ENCODE results near the genes MTX1 and RXFP4.

DNA sequence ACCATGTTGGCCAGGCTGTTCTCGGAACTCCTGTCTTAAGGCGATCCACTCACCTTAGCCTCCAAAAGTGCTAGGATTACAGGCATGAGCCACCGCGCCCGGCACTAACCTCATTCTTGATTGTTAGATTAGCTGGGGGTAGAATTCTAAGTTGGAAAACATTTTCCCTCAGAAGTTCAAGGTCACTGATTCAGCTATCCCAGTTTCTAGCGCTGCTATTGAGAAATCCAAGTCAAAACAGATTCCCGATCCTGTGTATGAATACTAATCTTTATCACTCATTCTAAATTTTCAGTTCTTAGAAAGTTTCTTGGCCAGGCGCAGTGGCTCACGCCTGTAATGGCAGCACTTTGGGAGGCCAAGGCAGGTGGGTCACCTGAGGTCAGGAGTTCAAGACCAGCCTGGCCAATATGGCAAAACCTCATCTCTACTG, 24.3 kb upstream of the EFNA1 start:
- PRO-cap, result no peak

GRCh38 chr1:155124350-155125152, 3.1 kb upstream of the EFNA1 start:
- PRO-cap, result unidirectional peak, plus-strand start at chr1:155124925

GRCh38 chr1:155125261-155125842, 2.3 kb upstream of the EFNA1 start:
- PRO-cap, result no peak

GRCh38 chr1:155167327-155168226, 5.5 kb downstream of the KRTCAP2 start:
- PRO-cap, result unidirectional peak, minus-strand start at chr1:155167963

- PRO-cap, result no peak
Measured at GRCh38 chr1:155182176-155182576, 8.5 kb downstream of the TRIM46 start.

DNA sequence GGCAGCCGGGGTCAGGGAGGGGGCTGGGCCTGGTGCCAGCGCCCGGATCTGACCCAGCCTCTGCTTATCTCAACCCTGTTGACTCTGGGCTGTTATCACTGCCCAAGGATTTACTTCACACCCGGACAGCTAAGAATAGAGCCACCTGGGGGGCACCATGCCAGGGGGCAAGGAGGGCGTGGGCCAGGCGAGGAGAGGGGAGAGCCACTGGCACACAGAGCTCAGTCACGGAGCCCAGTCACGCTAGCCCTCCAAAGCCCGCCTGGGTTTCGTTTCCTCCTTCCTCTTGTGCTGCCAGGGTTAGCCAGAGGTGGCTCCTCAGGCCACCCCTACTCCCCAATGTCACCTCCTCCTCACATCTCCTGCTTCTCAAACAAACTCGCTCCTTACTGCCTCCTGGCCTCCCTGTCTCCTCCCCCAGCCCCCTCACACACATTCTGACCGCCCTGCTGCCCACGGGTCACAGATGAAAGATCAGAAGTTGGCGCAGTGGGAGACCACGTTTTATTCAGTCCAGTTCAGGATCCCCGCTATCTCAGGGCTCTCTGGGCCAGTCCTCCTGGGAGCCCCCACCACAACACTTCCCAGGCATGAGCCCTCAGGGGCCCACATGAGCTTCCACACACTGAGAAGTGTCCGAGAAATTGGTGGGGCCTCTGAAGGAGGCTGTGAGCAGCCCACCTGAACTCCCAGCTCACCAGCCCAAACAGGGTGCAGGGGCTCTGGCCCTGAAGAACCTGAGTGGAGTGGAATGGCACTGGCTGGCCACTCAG, 11.9 kb downstream of the TRIM46 start:
- PRO-cap, result no peak

GRCh38 chr1:155187404-155187845, 13.8 kb downstream of the TRIM46 start:
- PRO-cap, result unidirectional peak, minus-strand start at chr1:155187546

DNA sequence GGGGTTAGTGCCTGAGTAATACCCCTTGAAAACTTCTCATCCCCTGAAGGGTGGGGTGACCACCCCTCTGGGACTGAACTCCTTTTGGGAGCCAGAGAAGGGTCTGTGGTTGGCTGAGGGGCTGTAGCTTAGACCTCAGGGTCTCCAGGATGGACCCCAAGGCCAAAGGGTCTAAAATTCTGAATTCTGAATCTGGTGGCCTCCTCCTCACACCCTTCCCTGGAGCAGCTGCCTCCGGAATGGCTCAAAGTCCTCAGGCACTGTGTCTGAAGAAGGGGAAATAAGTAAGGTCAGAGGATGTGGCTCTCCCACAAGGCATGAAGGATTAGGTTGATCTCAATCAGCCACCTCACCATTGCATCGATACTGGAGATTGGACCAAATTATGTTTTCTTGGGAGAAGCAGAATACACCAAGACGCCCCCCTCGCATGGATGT, 12.0 kb downstream of the THBS3 start:
- PRO-cap, result no peak

- PRO-cap, result bidirectional peak, plus-strand start at chr1:155208513, minus-strand start at chr1:155208464; bidirectional peak, plus-strand start at chr1:155208827, minus-strand start at chr1:155208700; bidirectional peak, plus-strand start at chr1:155209238, minus-strand start at chr1:155209167
Measured at GRCh38 chr1:155208368-155209348, at the start of gene MTX1. TSS of gene MTX1 (plus strand) at chr1:155208695.

- PRO-cap, result bidirectional peak, plus-strand start at chr1:155255890, minus-strand start at chr1:155255762
Measured at GRCh38 chr1:155255697-155256331, 531 bp upstream of the ENTREP3 start.

GRCh38 chr1:155256337-155256816, 1.1 kb upstream of the ENTREP3 start:
- PRO-cap, result no peak

- PRO-cap, result unidirectional peak, minus-strand start at chr1:155321198; unidirectional peak, minus-strand start at chr1:155321251; bidirectional peak, plus-strand start at chr1:155321582, minus-strand start at chr1:155321443
Measured at GRCh38 chr1:155320996-155321759, 484 bp downstream of the RUSC1 start.

DNA sequence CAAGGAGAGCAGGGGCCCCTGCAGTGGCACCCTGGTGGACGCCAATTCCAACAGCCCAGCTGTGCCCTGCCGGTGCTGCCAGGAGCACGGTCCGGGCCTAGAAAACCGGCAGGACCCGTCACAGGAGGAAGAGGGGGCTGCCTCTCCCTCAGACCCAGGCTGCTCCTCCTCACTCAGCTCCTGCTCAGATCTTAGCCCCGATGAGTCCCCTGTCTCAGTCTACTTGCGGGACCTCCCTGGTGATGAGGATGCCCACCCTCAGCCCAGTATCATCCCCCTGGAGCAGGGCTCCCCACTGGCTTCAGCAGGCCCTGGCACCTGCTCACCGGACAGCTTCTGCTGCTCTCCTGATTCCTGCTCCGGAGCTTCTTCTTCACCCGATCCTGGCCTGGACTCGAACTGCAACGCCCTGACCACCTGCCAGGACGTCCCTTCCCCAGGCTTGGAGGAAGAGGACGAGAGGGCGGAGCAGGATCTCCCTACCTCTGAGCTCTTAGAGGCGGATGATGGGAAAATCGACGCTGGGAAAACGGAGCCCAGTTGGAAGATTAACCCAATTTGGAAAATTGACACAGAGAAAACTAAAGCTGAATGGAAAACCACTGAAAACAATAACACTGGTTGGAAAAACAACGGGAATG, 1.3 kb downstream of the RUSC1 start:
- PRO-cap, result no peak

DNA sequence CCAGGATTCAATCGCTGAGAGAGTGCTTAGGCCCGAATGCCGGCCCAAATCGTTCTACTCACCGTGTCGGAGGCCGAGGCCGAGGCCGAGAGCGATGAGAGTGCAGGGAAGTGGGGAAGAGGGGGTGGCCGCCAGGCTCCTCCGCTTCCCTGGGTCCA, 633 bp downstream of the ASH1L start:
- PRO-cap, result no peak

- PRO-cap, result no peak
Measured at GRCh38 chr1:155659254-155659453, 29.4 kb downstream of the YY1AP1 start.

- PRO-cap, result no peak
Measured at GRCh38 chr1:155679384-155679845, 9.2 kb downstream of the YY1AP1 start.

DNA sequence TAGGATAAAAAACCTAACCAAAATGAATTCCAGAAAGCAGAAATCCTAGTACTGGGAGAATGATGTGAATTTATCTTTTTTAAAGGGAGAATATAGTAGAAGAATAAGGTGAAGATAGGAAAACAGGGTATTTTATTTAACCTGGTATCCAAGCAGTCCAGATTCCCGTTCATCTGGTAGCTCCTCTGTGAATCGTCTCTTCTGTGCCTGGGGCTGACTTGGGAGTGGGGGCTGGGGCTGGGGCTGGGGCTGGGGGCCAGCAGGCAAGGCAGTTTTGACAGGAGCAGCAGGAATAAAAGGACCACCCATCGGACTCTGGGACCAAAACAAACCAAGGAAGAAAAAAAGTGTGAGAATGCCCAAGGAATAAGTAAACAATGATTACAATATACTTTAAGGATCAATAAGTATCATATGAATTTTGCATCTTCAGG, 6.2 kb upstream of the RIT1 start:
- PRO-cap, result no peak

DNA sequence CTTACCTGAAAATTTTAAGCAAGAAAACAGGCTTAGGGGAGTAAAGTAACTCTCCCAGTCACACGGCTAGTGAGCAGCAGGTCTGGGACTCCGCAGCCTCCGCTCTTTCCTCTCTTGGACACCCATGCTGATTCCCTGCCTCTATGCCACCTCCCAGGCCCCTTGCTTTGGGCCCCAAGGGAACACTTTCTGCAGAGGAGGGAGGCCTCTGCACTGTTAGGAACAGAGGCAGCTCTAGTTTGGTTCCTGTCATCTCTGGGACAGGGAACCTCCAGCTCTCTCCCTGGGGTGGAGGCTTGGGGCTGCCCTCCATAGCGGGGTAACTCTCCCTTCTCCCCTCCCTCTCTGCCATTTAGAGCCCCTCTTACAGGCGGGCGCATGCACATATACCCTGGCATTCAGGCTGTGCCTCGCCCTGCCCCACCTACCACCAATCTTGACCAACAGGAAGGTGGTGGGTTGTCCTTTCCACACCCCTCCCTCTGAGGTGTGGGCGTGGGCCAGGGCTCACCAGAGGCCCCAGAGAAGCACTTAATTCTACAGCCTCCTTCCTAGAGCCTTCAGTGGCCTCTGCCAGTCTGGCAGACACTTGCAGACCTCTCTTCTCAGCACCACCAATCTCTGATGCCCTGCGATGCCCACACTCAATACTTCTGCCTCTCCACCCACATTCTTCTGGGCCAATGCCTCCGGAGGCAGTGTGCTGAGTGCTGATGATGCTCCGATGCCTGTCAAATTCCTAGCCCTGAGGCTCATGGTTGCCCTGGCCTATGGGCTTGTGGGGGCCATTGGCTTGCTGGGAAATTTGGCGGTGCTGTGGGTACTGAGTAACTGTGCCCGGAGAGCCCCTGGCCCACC, at the start of gene RXFP4:
TSS of gene RXFP4 (plus strand) at position 563 of the 858 bp plus-strand sequence.
- PRO-cap, result no peak

DNA sequence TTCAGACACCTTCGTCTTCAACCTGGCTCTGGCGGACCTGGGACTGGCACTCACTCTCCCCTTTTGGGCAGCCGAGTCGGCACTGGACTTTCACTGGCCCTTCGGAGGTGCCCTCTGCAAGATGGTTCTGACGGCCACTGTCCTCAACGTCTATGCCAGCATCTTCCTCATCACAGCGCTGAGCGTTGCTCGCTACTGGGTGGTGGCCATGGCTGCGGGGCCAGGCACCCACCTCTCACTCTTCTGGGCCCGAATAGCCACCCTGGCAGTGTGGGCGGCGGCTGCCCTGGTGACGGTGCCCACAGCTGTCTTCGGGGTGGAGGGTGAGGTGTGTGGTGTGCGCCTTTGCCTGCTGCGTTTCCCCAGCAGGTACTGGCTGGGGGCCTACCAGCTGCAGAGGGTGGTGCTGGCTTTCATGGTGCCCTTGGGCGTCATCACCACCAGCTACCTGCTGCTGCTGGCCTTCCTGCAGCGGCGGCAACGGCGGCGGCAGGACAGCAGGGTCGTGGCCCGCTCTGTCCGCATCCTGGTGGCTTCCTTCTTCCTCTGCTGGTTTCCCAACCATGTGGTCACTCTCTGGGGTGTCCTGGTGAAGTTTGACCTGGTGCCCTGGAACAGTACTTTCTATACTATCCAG, 614 bp downstream of the RXFP4 start:
- PRO-cap, result no peak

DNA sequence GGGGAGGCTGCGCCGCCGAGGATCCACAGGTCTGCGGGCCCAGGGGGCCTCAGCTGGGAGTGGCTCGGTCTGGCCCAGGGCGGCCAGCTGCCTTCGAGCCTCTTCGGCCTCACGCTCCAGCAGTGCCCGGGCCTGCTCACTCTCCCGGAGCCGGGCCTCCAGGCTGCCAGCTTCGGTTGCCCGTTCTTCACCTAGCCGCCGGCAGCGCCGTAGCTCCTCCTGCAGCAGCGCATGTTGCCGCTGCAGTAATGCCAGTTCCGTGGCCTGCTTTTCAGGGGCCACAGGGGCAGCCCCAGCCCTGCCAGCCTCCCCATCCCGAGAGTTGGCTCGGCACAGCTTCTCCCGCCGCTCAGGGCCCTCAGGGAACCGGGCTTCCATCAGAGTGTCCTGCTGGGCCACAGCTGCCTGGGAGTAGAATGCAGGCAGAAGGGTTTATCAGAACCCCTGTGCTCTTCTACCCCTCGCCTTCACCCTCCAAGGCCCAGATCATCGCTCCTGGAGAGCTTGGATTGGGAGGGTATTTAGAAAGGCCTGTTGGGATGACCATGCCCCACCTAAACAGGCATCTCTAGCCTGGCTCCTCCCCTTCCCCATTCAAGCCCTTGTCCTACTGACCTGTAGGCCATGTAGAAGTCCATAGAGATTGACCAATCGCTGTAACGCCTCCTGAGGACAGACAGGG, 9.6 kb downstream of the RXFP4 start:
- PRO-cap, result no peak